LNCaP clone FGC (cell line): ENCODE measurements around the gene KIF13A.

GRCh38 chr6:15496456-15497257, 166.2 kb downstream of the DTNBP1 start:
- RRBS, 2 experiments, result 95 to 96% methylated on average over 21 to 25 of the region's 59 CpGs

DNA sequence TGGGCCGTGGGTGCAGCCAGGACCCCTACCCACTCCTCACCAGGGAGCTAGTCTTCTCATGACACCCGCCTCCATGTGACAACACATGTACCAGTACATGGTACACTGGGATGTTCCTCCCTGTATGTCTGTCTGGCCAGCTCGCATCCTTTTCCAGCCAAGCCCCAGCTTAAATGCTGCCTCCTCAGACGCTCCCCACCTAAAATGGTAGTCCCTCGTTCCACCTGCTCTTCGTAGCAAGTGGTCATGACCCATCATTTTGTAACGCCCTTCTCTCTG, 162.4 kb downstream of the DTNBP1 start:
- RRBS, 2 experiments, result no CpG with 5 or more reads among the region's 7 CpGs

- RRBS, 2 experiments, result no CpG with 5 or more reads among the region's 20 CpGs
These were observed 157.2 kb downstream of the DTNBP1 start for GRCh38 chr6:15505446-15506139.

- RRBS, 2 experiments, result no CpG with 5 or more reads among the region's 11 CpGs
These were observed 136.7 kb downstream of the DTNBP1 start for GRCh38 chr6:15526022-15526552.

DNA sequence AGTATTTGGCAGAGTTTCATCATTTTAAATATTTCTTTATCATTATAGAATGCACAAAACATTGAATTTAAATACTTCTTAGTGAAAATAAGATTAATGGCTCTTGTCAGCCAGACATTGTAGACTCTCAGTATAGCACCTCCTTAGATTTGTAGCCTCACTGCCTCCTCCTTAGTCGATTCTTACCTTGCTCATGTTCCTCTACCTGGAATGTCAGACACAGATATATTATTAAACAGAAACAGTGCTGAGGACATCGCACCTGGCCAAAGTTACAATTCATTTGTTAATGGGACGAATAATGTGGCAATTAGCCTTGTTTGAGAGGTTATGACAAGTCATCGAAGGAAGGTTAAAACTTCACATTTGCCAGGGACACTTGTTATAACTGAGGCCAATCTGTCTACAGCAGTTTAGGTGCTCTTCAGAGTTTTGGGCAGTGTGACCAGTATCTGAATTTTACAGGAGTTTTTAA, 11.0 kb downstream of the MYLIP start:
- RRBS, 2 experiments, result no CpG with 5 or more reads among the region's 4 CpGs

DNA sequence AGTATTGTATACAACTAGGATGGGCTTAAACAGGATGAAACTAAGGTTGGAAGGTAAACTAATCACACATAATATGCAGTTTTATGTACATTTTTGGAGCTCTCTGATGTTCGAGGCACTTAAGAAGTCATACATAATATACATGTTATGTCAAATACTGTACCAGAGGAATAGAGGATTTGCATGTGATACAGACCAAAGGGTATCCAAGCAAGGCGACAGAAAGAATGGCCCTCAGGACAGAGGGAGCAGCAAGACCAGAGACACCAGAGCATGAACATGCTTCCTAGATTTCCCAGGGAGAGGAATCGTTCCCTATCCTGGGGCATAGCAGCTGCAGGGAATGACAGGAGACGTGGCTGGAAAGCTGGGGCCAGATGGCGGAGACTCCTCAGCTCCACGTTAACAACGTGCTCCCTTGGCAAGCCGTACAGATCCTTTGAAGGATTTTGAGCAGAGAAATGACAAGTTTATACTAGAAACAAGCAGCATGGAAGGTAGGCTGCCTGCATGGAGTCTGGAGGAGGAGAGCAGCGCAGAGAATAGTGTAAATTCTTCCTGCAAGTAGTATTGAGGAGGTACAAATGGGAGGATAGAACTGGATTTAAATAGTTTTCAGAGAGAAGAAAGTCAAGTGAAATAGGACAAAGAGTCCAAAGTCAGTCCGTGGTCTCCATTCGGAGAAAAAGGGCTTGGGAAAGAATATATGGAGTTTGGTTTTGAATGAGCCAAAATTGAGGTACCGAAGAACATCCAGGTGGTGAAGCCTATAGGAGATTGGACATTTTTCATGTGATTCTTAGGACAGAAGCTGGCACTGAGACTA, 11.7 kb downstream of the MYLIP start:
- RRBS, 2 experiments, result no CpG with 5 or more reads among the region's 12 CpGs

DNA sequence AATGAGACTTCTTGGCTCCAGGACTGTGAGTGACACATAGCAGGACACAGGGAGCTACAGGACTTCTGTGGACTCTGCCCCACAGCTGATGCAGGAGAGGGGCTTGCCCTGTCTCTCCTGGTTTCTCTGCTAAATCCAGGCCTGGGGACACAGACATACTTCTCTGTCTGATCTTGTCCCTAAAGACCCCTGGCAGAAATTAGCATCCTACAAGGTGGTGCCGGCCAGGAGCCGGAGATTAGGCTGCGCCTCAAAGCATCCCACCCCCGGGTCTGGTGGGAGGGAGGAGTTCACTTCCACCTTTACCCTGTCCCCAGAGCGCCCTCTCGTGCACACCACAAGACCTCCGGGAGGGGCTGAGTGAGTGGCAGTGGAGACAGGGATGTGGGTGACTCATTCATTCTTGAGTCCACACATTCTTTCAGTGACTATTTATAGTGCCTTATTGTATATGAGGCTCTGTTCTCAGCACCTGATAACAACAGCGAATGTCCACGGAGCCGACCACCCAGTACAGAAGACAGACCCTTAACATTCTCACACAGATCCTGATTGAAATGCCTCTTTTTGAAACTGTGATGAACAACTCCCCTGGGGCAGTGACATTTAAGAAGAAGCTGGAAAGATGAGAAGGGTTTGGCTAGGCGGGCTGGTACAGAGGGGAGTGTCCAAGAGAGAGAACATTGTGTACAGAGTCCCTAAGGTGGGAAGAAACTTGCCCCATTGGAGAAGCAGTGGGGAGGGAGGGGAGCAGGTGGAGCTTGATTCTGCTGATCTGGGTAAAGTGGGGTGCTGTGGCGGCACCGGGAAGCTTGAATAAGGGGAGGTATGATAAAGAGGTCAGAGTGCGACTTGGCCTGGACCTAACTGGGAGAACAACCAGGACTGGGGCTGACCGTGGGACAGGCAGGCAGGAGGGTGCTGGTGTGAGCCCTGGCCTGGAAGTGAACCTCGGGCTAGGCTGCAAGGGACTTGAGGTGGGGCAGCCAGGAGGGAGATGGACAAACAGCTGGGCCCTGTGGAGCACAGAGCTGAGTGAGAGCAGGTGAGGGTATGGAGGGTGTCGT, 39.1 kb downstream of the GMPR start:
- RRBS, 2 experiments, result 36 to 54% methylated on average over 4 of the region's 17 CpGs

DNA sequence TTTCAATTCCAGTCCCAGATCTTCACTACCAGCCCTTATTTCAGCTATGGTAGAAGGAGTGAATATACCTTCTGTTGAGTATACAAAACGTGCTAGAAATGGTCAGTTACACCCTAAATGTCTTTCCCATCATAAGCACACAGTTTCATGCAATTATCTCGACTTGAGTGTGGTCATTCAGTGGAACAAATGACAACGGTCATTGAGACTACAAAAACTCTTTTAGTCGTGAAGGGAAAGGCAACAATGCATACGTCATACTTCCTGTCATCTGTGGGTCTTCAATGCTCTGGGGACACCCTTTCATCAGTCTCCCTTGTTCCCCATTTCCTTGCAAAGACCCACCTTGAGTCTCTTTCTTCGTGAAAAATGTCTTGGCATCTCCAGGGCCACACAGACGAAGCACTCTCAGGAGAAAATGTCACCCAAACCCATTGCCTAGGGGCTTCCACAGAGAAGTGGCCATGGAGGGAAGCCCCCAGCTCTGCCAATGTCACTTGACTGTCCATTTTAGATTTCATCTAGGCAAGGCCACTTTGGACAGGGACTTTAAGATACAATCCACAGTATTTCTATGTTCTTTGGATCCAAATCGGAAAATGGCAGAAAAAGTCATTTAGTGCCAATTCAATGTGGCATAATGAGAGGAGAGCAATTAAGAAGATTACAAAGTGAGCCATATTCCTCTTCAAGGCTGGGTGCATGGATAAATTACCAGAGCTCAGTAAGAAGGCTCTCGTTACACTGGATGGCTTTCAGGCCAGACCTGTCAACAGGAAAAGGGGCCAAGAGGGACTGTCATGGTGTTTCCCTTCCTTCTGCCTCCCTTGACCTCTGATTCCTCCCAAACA, 238.6 kb downstream of the GMPR start:
- RRBS, 2 experiments, result no CpG with 5 or more reads among the region's 9 CpGs

DNA sequence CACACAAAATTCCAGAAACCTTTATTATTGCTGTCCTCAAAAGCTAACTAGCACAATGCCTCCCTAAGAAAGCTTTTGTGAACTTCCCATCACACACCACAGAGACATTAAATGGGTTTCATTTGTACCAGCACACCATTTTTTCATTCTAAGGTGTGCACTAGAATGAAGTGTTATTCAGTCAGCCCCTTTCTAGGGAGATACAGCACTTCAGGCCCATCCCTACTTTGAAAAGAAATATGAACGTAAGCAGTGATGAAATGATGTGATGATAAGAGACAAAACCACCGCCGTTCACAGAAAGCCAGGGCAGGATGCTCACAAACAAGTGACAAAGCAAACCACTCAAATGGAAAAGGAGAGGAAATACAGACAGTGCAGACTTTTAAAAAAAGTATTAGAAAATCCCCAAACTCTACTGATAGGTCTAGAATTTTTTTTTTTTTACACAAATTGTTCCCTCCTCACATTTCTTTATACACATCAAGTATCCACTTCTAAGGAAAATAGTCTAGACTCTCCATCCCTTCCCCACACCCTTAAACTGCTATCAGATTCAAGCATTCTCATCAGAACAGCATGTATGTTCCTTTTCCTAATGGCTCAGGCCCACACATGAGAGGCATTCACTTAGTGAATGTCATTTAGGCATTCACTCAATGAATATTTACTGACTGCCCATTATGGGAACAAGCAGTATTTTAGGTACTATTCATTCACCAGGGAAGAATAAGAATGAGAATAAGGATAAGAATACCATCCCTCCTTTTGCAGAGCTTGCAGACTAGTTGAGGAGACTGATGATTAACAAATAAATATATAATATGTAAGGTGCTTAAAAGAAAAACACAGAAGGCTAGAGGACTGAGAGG, 243.4 kb downstream of the GMPR start:
- RRBS, 2 experiments, result no CpG with 5 or more reads among the region's 3 CpGs

GRCh38 chr6:16689176-16690004, 71.9 kb downstream of the ATXN1 start:
- RRBS, 2 experiments, result no CpG with 5 or more reads among the region's 5 CpGs

GRCh38 chr6:17297590-17298318, 16.6 kb downstream of the RBM24 start:
- RRBS, 2 experiments, result no CpG with 5 or more reads among the region's 5 CpGs

GRCh38 chr6:17405788-17406339, 12.5 kb downstream of the CAP2 start:
- RRBS, 2 experiments, result no CpG with 5 or more reads among the region's 12 CpGs

DNA sequence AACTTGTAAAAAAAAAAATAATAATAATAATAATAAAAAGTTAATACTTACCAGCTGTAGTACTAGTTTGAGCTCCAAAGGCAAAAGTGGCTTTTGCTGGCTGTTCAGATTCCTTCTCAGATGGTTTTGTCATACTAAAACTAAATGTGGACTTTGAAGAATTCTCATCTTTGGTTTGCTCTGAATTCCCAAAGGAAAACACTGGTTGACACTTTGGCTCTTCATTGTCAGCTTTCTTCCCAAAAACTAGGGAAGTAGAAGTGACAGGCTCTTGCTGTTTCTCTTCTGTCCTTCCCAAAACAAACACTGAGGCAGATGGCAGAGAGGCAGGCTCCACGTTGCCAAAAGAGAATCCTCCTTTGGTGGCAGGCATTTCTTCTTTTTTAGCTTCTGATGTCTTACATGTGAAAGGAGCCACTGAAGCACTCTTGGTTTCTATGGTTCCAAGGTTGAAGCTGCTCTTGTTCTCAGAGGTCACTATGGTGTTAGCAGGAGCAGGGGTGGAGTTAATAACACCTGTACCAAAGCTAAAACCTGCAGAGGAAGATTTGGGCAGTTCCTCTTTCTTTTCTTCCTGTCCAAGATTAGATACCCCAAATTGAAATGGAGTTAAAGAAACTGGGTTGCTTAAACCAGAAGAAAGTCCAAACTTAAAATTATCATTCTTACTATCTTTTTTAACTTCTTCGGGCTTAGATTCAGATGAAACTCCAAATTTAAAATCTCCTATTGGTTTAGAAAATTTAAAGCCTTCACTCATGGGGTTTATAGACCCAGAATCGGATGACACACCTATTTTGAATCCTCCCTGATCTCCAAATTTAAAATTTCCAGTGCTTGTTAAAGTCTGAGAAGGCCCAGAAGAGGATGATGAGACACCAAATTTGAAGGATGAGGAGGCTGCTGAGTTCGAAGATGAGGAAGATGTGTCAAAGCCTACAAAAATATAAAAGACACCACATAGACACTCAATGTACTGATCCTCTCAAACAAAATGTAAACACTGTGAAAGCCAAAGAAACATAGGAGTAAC, 28.8 kb downstream of the FAM8A1 start:
- RRBS, 2 experiments, result no CpG with 5 or more reads among the region's 4 CpGs

- RRBS, 2 experiments, result no CpG with 5 or more reads among the region's 5 CpGs
These were observed 78.7 kb upstream of the NUP153 start for GRCh38 chr6:17785382-17785803.

DNA sequence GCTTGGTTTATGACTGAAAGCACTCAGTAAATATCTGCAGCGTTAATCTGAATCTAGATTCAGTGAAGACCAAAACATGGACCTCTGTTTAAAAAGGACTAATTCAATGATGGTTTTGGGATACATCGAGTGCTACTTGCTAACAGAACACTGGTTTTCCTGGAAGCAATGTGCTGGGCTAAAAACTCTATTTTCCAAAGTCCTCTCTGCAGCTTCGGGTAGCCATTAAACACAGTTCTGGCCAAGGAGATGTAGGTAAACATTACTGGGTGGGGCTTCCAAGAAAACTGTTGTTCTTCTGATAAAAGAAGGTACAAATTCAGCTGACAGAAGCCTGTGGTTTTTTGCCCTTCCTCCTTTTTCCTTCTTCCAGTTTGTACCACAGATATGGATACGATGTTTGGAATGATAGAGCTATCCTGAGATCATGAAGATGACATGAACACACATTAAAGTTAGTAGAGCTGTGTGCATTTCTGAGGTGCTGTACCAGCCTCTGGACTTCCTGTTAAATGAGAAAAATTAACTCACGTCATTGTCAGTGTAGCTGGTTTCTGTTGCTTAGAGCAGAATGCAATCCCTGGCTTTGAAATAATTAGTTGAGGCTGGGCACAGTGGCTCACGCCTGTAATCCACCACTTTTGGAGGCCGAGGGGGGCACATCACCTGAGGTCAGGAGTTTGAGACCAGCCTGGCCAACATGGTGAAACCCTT, 136.6 kb upstream of the NUP153 start:
- RRBS, 2 experiments, result no CpG with 5 or more reads among the region's 7 CpGs

DNA sequence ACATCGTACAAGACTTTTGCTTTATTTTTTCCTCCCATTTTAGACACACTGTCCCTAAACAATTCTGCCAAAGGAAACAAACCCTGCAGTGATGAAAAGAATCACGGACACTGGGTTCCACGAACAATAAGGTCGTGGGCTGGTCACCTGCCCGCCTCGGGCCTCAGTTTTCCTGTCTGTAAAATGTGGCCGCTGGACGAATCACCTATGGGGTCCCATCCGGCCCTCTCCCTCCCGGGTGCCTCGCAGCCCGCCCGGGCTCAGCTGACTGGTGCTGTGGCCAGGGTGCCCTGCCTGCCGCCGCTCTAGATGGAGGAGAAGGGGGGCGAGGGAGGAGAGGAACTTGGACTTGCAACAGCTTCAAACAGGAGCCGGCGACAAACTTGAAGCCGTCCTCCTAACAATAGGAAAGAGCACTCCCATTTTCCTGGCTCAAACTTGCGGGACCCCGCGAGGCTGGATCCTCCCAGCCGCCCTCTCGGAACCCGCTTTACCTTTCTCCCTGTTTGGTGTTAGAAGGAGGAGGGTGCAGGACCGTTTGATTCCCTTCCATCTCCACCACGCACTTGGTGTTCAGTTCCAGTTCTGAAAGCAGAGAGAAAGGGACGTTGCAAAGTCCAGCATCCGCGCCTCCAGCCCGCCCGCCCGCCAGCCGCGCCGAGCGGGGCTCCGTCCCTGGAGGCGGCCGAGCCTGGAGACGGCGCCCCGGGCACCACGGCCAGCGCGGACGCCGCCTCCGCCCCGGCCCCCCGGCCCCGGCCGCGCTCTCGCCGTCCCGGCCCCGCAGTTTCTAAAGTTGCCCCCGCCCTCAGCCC, 668 bp downstream of the KIF13A start:
- RRBS, 2 experiments, result under 1 to 1% methylated on average over 9 to 13 of the region's 59 CpGs

- RRBS, 2 experiments, result under 1% methylated on average over 57 to 58 of the region's 106 CpGs
These were observed at the start of gene KIF13A for GRCh38 chr6:17987375-17987996. KIF13A (minus strand) TSS chr6:17987635.

DNA sequence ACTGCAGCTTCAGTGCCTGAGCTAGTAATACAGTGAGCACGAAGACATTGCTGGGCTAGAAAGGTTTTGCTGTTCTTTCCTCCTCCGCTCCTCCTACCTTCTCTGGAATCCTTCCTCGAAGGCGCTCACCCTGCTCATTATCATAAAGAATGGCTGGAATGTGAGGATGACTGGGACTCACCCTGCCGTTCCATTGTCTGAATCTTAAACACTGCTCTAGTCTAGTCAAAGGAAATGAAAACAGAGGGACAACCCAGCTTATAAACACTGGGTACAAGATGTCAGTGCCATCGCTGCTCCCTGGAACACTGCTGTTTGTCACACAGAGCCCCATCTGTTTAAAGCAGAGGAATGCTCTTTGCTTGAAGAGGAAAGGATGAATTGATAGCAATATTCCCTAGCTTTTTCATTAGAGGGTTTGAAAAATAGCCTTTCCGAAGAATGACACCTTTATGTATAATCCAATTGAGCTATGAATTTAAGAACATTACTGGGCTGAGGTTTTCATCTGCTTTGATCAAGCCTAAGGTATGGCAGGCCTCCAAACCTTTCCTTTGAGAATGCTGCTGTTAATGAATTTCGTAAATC, 35.6 kb upstream of the KIF13A start:
- RRBS, 2 experiments, result no CpG with 5 or more reads among the region's 8 CpGs

DNA sequence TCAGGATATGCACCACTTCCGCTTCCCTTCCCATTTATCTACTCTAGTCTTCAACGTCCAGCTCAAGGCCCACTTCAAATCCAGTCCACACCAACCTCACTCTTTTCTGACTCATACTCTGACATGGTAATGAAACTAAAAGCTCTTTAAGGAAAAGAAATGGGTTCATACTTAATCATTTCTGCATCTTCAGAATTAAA, 15.1 kb downstream of the DEK start:
- RRBS, 2 experiments, result no CpG with 5 or more reads among the region's 2 CpGs

- RRBS, 2 experiments, result no CpG with 5 or more reads among the region's 13 CpGs
These were observed 934 bp downstream of the DEK start for GRCh38 chr6:18263415-18263776.